Pulmonary lymph node (tissue), 1 donor: ENCODE measurements around a stretch of chr7.

DNA sequence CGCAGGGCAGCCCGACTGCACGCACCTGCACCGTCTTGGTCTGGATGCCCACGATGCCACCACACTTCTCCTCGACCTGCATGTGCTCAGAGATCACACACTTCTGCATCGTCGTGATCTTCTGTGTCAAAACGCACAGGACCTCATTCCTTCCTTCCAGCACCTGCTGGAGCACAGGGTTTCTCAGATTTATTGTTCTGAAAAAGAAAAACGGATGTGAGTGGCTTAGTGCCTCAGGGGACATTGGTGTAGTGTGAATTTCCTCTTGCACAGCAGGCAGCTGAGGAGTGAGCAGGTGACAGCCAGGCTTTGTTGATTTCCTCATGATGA lies 38.3 kb downstream of the GSDME start:
- PRO-cap: bidirectional peak, plus-strand start outside the sequence, minus-strand start at position 165 of the sequence

- PRO-cap: bidirectional peak, plus-strand start at chr7:24719407, minus-strand start at chr7:24719186
These were observed 38.0 kb downstream of the GSDME start for GRCh38 chr7:24719352-24719512.

- PRO-cap: no peak
These were observed 28.6 kb downstream of the GSDME start for GRCh38 chr7:24728585-24729061.

- PRO-cap: bidirectional peak, plus-strand start at chr7:24821617, minus-strand start at chr7:24821549
These were observed 64.2 kb upstream of the GSDME start for GRCh38 chr7:24821351-24822023.

GRCh38 chr7:24835978-24836555 lies 78.8 kb upstream of the GSDME start:
- PRO-cap: bidirectional peak, plus-strand start at chr7:24836369, minus-strand start at chr7:24836274

GRCh38 chr7:25602948-25603874 lies 374.9 kb upstream of the NPVF start:
- PRO-cap: no peak

GRCh38 chr7:25620044-25620889 lies 392.0 kb upstream of the NPVF start:
- PRO-cap: bidirectional peak, plus-strand start at chr7:25620482, minus-strand start at chr7:25620334

GRCh38 chr7:25846529-25847299 lies 305.3 kb upstream of the NFE2L3 start:
- PRO-cap: no peak

DNA sequence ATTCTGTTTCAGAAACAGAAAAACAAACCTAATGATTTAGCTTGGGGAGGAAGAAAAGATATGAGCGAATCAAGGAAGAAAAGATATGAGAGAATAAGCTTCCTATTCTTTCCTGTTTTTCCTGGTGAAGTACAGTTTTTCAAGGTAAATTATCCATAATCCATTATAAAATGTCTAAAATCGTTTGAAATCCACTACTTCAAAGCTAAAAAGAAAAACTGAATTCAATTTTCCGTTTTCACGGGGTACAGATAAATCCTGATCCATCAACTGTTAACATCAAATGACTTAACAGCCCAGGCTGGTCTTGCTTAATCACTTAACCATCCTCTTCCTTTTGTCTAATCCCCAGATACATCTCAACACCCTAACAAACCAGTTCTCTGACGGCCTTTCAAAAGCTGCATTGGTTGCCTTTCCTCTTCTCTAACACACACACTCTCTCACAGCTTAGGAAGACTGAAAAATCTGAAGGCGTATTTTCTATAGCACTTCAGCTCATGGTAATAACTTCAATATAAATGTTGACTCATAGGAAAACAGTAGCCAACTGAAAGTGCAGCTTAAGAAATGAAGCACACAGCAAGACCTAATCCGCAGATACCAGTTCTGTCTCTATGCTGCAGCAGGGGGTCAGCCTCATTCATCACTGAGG lies 212.0 kb upstream of the NFE2L3 start:
- PRO-cap: no peak

DNA sequence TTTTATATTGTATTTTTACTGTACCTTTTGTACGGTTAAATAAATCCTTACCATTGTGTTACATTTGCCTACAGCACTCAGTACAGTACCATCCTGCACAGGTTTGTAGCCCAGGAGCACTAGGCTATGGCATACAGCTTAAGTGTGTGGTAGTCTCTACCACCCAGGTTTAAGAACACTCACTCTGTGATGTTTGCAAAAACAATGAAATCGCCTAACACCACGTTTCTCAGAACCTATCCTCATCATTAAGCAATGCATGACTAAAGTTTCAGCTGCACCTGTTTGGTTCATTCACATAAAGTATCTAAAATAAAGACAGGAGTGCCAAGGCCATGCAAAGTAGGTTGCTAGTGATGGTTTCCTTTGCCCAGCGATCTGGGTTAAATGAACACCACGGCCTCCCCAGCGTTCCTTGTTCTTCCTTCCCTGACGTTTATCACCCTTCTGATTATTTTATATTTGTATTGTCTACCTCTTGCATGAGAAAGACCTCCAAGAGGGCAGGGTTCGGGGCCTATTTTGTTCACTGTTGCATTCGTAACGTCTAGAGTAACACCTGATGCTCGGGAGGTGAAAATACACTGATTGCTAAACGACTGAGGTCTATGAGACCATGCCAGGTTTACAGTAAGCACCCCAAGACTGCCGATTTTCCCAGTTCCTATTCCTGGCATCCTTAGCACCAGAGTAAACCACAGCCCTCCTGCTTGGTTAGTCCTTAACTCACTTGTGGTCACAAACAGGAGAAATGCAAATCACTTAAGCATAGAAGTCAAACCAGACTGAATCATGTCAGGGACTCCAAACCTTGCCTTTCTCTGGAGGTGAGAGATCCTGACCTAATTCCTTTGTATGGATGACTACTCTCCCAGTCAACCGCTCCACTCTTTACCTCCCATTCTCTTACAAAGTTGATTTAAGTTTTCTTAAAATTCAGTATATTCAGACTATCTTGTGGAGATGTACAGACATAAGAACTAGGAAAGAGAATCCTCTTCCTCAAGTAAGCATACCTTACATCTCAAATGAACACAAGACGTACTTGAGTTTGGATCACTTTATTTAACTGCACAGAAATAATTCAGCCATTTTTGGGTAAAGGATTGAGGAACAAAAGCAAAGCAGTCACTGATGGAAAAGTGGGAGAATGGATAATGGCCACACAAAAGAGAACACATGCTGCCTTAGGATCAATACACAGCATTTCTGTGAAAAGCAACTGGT lies 204.0 kb upstream of the NFE2L3 start:
- PRO-cap: no peak

GRCh38 chr7:25968556-25969029 lies 183.4 kb upstream of the NFE2L3 start:
- PRO-cap: bidirectional peak, plus-strand start at chr7:25968874, minus-strand start at chr7:25968817

DNA sequence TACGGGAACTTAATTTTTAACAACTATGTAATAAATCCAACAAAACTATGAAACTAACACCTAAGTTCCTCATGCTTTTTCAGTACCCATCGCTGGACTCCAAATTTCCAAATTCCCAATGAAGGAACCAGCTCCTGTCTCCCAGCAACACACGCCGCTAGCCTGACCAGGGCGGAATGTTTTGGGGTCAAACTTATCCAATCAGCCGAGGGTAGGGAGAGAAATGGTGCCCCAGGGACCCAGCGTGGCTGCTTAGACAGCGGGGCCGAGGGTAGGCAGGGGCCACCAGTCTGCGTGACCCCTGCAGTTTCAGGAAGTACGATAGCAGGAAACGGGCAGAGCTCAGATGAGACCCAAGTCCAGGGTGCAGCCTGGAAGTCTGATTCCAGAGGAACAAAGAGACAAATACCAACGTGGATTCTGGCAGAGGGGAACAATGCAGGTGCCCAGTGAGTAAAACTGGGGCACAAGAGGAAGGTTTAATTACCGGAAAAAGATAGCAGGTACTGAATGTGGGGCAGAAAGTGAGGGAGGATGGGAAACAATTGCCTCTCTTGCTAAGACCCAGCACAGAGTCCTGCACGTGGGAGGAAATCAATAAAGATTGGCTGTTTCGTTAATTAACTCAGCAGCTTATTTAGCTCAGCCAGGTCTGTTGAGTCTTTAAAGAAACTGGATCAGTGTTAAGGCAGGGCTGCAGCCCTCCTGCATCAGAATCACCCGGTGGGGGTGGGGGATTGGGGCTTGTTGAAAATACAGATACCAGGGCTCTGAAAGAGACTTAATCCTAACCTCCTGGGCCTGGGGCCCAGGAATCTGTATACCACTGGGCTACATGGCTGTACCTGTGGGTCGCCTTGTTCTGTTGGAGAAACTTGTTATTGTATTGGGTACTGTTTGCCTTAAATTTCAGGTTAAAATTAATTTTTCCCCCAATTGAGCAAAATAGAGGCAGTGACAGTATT lies 50.4 kb upstream of the NFE2L3 start:
- PRO-cap: bidirectional peak, plus-strand start at position 382 of the sequence, minus-strand start at position 254 of the sequence; unidirectional peak, plus-strand start at position 666 of the sequence

DNA sequence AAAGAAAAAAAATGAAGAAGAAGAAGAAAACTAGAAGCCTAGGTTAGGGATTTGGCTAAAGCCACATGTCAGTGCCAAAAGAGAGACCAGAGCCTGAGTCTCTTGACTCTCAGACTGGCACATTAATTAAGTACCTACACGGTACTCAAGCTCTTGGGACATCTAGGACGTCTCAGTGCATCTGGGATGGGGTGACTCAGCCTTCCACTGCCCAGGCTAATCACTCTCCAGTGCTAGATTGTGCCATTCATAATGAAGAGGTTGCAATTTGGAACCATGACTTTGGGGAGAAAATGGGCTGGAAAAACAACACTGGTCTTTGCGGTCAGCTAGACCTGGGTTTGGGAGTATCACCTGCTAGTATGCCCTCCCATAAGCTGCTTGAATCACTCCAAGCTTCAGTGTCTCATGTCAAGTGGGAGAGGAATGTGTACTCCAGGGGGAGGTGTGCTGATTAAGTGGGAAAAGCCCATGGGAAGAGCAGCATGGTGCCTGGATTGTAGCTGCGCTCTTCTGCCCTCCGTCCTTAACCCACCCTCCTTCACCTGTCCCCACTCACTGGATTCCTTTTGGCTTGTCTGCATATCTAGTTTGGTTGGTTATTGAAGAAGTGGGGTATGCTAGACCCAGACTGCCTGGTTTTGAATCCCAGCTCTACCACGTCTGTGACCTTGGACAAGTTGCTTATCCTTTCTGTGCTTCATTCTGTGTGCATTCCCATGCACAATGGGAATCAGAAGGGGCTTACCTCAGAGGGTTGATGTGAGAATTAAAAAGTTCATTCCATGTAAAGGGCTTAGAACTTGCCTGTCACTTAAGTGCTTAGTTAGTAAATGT lies 3.7 kb downstream of the NFE2L3 start:
- PRO-cap: no peak

DNA sequence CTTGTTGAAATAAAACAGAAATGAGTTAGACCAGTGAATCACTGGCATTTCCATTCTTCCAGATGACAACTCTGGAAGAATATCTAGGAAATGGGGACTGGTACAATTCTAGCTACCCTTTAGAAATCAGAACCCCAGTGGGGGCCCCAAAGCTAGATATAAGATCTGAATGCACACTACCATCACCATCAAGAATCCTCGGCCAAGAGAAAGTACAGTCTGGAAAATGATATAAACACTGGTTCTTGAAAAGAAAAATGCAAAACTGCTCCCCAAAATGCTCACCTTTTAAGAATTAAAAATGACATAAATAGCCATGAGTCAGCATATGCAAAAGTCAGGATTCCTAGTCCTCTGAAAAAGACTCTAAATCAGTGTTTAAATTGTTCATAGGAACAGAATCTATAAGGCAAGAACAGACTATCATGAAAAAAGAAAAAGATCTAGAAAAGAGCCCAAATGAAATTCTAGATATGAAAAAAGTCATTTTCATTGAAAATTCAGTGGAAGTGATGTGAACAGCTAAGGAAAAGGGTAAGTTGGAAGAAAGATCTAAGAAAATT lies 19.1 kb downstream of the HNRNPA2B1 start:
- PRO-cap: no peak

GRCh38 chr7:26186439-26187077 lies 14.0 kb downstream of the HNRNPA2B1 start:
- PRO-cap: no peak

DNA sequence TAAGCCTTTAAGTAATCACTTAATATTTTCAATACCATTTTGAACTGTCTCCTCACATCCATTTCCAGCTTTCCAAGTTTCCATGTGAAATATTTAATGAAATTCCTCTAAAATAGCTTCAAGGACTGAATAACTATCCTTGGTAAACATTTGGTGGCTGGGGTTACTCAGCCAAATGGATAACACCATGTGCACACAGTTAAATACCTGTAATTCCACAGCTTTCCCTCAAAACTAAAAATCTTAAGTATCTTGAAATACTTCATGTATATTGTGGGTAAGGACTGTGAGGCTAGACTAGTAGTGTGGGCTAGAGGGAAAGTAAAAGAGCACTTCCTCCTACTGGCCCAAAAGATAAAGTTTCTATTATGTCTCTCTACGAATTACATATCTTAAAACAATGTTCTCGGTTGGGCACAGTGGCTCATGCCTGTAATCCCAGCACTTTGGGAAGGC lies 6.8 kb downstream of the HNRNPA2B1 start:
- PRO-cap: no peak

DNA sequence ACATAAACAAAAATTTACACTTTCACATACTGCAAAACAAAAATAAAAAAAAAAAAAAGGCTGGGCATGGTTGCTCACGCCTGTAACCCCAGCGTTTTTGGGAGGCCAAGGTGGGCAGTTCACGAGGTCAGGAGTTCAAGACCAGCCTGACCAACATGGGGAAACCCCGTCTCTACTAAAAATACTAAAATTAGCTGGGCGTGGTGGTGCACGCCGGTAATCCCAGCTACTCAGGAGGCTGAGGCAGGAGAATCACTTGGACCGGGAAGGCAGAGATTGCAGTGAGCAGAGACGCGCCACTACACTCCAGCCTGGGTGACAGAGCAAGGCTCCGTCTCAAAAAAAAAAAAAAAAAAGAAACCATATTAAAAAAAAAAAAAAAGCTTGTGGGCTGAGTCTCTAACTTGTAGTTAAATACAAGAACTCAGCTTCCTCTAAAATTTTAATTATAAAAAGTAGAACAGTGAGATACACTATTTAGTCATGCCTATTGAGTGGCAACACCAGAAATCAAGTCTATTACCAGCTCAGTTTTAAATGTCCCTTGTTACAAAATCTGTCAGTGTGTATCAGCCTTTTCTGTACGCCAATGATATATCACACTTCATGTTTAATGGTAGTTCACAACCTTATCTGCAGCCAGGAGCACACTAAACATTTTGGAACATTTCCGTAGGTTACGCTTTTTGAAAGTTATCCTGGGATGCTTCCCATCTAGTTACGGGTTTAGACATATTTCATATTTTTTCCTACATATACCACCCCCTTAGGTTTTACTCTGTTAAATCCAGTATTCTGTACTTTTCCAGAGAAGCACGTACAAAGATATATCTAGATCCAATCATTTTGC lies 5.6 kb downstream of the HNRNPA2B1 start:
- PRO-cap: no peak

- PRO-cap: no peak
These were observed 11.1 kb downstream of the CBX3 start for GRCh38 chr7:26212441-26213157.

GRCh38 chr7:26397806-26398795 lies 106.4 kb downstream of the SNX10 start:
- PRO-cap: bidirectional peak, plus-strand start at chr7:26398033, minus-strand start at chr7:26397889; bidirectional peak, plus-strand start at chr7:26398278, minus-strand start at chr7:26398148; bidirectional peak, plus-strand start at chr7:26398598, minus-strand start at chr7:26398522

DNA sequence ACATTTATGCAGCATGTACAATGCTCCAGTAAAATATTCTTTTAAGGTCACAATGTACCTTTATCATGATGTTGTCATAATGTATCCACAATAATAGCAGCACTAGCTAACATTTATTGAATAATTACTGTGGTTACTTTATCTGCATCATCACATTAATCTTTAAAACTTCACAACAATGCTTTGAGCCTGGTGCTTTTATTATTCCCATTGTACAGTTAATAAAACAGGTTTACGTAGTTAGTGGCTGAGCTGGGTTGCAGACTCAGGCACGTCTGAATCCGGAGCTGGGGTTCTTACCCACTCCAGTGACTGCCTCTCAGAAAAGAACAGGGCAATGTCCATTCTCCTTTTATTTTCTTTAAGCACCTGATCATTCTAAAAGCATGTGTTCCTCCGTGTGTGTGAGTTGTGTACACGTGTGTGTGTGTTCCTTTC lies 259.9 kb downstream of the SNX10 start:
- PRO-cap: no peak